ENCODE measurements around the genes KDM7A and SLC37A3.

- PRO-cap, 2 experiments, result no peak in any of the 2 experiments
Measured at GRCh38 chr7:139702740-139704014, 74.6 kb downstream of the HIPK2 start.

DNA sequence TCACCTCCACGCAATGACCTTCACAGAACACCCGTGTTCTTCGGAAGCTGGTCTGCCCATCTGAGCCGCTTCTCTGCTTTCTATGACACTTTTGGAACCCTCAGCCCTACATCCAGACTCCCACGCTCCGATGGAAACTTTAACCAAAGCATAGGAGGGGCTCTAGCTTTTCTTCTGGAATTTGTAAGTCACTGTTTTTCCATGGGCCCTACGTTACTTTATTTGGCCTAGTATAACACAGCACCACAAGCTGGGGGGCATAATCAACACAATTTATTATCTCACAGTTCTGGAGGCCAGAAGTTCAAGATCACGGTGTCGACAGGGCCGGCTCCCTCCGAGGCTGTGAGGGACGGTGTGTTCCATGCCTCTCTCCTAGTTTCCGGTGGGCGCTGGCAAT is 29.7 kb downstream of the HIPK2 start:
- PRO-cap, 2 experiments, result no peak in any of the 2 experiments

DNA sequence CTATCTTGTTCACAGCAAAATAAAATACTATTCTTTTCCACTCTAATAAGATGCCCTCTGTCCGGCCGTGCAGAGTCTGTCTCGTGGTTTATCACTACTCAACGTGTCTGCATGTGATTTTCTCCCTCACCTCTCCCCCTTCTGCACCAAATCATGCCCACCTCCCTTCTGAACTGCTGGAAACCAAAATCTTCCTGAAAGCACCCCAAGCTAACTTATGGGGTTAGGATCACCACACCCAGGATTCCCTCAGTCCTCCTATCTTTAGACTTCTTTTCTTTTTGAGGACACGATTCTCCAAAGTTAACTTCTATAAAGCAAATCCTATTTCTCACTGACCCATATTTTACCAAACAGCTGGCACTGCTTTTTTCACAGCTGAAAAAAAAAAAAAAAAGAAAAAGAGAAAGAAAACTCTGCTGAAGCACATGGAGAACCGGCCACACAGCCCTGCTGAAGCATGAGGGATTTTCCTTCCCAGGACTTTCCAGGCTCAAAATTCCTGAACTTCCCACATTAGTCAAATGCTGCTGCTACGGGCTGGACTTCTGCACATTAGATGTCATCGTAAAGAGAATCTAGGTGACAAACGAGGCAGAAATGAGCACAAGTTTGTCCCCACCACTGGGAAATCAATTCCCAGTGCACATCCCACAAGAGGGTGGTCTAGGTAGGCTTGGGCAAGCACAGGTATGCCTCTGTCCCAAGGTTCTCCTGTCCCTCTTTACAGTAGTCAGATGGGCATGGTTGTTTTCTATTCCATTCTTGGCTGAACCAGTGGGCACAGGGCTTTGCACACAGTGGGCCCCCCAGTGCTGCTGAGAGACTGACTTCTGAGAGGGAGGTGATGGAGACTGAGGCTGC is 25.2 kb downstream of the HIPK2 start:
- PRO-cap, 2 experiments, result no peak in any of the 2 experiments

- PRO-cap, 2 experiments, result no peak in any of the 2 experiments
Measured at GRCh38 chr7:139855405-139855897, 26.4 kb downstream of the TBXAS1 start.

- PRO-cap, 2 experiments, result no peak in any of the 2 experiments
Measured at GRCh38 chr7:139901264-139901864, 72.3 kb downstream of the TBXAS1 start.

DNA sequence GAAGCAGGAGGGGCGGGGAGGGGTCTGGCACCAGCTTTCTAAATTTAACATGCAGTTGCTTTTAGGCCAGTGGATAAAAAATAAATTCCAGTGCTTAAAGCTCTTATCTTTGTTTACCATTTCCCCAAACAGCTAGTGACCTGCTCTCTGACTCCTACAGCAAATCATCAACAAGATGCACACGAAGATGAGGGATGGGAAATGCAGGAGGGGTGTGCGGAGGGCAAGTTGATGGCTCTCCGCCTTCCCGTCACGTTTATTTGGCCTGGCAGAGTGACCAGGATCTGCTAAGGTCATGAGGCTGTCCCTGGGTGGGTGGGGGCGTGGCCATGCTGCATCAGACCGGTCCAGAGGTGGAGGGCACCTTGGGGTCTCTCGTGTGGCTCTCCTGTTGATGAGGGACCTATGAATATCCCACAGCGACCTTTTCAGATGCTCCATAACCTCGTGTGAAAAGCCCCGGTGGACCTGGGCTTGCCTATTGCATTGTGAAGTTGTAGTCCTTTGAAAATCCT is 67.5 kb downstream of the PARP12 start:
- PRO-cap, 2 experiments, result no peak in any of the 2 experiments

- PRO-cap, 2 experiments, result no peak in any of the 2 experiments
Measured at GRCh38 chr7:140056892-140057505, 5.8 kb downstream of the PARP12 start.

GRCh38 chr7:140084863-140085507 is 22.2 kb upstream of the PARP12 start:
- PRO-cap, 2 experiments, result no peak in any of the 2 experiments

GRCh38 chr7:140170280-140170724 is 6.5 kb downstream of the KDM7A start:
- PRO-cap, 2 experiments, result no peak in any of the 2 experiments

DNA sequence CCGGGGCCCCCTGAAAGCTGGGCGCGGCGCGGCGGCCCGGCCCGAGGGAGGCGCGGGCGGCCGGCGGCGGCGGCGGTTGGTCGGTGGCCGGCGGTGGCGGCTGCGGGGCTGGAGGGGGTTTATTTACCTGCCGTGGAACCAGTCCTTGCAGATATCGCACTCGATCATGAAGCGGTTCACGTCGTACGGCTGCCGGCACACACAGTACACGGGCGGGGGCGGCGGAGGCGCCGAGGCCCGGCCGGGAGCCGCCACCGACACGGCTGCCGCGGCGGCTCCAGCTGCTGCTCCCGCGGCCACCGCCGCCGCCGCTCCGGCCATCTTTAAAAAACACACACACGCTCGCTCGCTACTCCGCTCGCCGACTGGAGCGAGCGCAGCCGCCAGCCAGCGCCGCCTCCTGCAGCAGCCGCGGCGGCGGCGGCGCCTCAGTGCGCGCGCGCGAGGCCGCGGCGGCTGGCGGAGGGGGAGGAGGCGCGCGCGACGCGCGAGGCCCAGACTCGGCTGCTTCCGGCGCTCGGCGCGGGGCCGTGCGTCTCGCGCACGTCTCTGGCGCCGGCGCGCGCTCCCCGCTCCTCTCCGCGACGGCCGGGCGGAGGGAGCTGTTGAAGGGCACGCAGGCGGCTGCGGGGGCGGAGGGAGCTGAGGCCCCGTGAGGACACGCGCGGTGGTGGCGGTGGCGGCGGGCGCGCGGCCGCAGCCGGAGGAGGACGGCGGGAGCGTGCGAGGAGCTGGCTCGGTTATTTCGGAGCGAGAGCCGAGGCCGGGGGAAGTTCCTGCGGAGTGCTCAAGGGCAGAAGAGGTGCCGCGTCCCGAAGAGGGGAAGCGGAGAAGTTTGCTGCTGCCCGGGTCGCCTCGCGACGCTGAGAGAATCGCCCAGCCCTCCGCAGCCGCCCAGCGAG is at the start of gene KDM7A:
Gene KDM7A, minus strand, starts transcription at position 367 of the 902 bp plus-strand sequence.
- PRO-cap, 2 experiments, result peak in 2 of 2 experiments; most common plus-strand start position 744 of the sequence (in 2); most common minus-strand start position 325 of the sequence (in 2)

- PRO-cap, 2 experiments, result no peak in any of the 2 experiments
Measured at GRCh38 chr7:140230447-140230557, 53.5 kb upstream of the KDM7A start.

DNA sequence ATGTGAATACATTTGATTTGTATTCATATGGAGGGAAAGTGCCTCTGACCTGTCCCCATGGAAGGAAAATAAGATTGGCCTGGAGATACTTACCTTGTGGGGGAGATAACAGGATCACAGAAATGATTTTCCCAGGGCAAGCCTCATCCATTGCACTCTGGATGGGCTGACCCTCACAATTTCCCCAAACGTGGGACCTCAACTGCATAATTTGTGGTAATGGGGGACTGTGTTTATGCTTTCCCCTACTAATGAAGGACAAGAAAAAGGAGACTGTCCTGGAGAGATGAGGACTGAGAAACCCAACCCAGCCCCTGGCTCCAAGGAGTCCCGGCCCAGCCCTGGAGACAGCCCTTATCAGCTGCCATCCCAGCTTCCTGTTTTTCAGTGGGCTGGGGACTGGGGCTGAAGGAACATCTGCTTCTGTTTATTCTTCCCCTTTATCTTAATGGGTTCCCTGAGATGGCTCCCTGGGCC is 65.0 kb upstream of the KDM7A start:
- PRO-cap, 2 experiments, result no peak in any of the 2 experiments

- PRO-cap, 2 experiments, result no peak in any of the 2 experiments
Measured at GRCh38 chr7:140333264-140333644, 65.1 kb downstream of the SLC37A3 start.

DNA sequence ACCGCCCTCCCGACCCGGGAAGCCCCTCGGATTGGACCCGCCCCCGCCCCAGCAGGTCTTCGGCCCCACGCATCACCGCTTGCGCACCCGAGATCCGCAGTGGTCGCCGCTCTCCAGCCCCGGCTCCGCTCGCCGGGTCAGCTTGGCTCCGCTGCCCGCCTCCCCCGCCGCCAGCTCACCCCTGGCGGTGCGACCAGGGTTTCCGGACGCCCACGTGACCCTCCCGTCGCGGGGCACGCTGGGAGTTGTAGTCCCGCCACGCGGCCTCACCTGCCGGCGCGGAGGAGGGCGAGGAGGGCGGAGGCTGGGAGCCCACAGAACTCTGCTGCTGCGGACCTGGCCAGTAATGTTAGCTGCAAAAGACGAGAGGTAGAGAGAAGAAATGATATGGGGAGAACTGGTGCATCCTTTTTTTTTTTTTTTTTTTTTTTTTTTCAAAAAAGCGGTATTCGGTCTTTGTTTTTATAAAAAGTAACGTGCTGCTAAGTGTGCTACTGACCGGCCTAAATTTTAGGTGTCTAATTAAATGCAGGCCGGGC is at the start of gene SLC37A3:
Gene SLC37A3, minus strand, starts transcription at position 202 of the 539 bp plus-strand sequence.
- PRO-cap, 2 experiments, result peak in 2 of 2 experiments; most common plus-strand start position 266 of the sequence (in 1); most common minus-strand start position 177 of the sequence (in 2)

DNA sequence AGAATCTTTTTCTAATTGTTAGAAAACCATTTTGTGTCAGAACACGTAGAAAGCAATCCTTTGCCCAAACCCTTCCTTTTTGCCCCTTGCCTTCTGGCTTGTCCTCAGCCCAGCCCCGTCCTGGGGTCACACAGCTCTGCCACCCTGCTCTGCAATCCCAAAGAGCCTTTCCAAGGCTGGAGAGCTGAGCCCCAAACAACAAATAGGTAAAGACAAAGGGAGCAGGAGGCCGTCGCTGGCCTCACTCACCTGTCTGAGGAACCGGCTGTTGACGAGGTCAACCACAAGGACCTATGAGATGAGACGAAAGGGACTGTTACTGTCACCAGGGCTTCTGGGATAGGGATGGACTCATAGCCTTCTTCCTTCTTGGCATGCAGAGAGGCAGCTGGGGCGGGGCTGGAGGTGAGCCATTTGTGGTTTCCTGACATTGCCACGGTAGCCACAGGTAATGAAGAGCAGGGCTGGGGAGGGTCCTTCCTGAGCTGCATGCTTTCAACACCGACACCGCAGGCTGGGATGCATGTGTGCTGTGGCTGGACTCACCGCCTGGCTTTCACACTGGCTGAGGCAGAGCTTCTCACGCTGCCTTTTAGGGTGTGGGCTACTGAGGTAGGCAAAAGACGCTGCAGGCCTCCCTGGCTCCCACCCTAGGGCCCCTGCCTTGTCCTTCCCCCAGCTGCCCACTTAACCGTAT is 46.3 kb upstream of the MKRN1 start:
- PRO-cap, 2 experiments, result no peak in any of the 2 experiments

DNA sequence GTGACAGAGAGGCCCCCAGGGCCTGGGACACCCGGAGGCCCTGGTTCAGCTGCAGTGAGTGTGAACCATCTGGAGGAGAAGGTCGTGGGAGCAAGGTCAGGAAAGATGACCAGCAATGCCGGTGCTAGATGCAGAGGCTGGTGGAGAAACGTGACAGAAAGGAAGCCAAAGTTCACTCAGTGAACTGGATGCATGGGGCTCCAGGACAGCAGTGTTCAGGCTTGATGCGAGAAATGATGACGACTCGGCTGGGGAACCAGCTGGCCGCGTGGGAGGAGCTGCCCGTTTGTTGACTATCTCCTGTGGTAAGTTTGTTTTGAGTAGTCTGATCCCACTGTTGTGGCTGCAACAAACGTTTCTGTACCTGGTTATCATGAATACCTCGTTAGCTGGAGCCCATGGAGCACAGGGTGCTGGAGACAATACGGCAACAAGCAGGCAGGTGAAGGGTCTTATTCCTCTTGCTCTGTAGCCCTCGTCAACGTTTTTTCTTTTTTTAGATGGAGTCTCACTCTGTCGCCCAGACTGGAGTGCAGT is 54.2 kb upstream of the MKRN1 start:
- PRO-cap, 2 experiments, result no peak in any of the 2 experiments

DNA sequence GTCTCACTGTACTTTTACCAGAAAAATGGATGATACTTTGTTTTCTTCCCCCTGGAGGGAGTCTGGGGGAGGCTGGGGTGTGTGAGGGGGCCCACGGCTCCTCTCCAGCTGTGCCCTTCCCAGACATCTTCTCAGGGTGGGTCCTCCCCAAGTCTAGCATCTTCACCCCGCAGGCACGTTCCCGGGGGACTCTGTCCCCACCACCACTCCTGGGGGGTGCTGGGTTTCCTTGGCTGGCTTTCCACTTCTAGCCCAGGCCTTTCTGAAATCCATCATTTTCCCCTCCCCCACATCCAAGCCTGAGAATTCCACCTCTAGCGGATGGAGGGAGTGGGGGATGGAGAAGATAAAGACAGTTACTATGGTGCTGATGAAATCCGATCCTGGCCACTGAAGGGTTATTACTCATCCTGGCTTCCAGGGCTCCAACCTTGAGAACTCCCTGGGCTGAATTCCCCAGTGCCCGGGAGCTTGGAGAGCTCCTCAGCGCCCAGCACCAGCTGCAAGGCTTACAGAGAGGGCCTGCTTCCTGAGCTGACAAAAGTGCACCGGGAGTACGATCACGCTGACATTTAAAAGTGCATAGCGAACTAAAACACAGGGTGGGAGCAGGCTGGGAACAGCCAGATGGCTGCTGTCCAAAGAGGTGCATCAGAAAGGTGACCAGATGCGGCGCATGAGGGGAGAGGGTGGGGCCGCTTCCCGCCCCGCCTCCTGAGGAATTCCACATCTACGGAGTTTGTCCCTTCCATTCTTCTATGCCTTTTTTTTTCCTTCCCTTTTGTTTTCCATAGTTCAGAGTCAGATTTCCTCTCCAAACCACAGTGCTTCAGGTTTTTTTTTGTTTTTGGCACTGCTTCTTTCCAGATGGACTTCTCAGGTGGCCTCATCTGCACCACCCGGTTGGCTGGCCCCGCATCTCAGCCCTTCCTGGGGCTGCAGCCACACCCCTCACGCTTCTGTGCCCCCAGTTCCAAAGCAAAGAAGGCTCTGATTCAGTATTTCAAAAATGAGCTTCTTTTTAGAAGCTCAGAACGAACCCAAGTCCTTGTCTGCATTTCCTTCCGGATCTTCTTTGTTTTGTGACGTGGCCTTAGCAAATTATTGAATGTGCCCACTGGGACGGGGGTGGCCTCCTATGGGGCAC is 62.3 kb upstream of the MKRN1 start:
- PRO-cap, 2 experiments, result no peak in any of the 2 experiments

- PRO-cap, 2 experiments, result no peak in any of the 2 experiments
Measured at GRCh38 chr7:140594090-140594740, 46.4 kb downstream of the DENND2A start.

DNA sequence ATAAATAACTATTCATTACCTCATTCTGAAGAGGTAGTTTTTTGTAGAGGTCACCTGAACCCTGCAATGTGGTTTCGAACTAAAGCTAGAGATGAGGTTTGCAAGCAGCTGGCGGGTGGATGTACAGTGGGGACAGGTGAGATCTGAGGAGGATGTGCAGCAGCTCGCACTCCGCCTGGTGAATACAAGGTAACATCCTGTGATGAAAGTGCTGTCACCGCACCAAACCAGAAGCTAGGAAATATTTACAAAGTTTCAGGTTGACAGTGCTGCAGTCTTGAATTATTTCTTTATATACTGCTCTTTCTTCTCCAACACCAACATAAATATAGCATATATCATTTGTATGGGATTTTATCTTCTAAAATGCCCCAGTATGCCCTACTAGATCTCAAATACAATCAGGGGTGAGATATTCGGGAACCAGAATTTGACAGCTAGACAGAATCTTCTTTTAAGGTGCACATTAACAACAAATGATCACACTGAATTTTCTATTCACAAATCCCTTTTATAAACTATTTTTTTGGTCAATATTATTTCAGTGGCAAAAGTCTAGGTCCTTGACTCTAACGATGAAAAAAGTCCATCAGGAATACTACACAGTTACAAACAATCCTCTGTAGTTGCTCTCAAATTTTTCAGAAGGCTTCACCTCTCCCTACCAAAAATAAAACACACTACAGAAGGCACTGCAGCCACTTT is 26.7 kb downstream of the NDUFB2 start:
- PRO-cap, 2 experiments, result peak in 2 of 2 experiments; most common plus-strand start position 122 of the sequence (in 2); most common minus-strand start position 138 of the sequence (in 1)

DNA sequence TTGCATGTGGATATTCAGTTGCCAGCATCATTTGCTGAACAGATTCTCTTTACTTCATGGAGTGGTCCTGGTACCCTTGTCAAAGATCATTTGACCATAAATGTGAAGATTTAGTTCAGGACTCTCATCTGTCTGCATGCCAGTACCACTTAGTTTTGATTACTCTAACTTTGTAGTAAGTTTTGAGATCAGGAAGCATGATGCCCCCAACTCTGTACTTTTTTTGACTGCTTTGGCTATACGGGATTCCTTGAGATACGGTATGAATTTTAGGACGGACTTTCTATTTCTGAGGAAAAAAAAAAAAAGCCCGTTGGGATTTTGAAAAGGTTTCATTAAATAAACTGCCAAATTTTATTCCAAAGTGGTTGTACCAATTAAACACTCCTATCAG is 100.4 kb downstream of the BRAF start:
- PRO-cap, 2 experiments, result no peak in any of the 2 experiments

Measured in helper T cell (primary cell).